K562 (cell line): ENCODE measurements around the genes DISP1 and CCDC185.

- RAMPAGE, long total RNA = start-site peak on the plus strand at chr1:222815036-222815058, 37 and 28 reads in 2 replicates
- RRBS = 21% methylated on average over 30 of the region's 81 CpGs
PRO-cap:
- standard = bidirectional peak, plus-strand start at chr1:222815058, minus-strand start at chr1:222814977
- CoPRO, capped RNA only, 2 experiments = peak in 2 of 2 experiments; most common plus-strand start chr1:222815107 (in 1); most common minus-strand start chr1:222814977 (in 2)
- CoPRO, capped and uncapped RNA, 2 experiments = peak in 2 of 2 experiments; most common plus-strand start chr1:222815039 (in 1); most common minus-strand start chr1:222814939 (in 1)
- CoPRO, uncapped RNA only, 2 experiments = no peak in any of the 2 experiments
CAGE:
- cytosol, long polyA plus RNA = no peak
- long polyA plus RNA = no peak
- nucleolus, long total RNA = no peak
- nucleus, long polyA plus RNA = start-site peak on the plus strand at chr1:222815005-222815064, 9 and 20 reads in 2 replicates
Observed at GRCh38 chr1:222814287-222815645, at the start of gene DISP1. Gene DISP1 (plus strand): TSS chr1:222815039.

GRCh38 chr1:222898077-222898603, 83.3 kb downstream of the DISP1 start:
- RAMPAGE, long total RNA = no peak
- RRBS = no CpG with 5 or more reads among the region's 1 CpG
PRO-cap:
- standard = no peak
- CoPRO, capped RNA only, 2 experiments = no peak in any of the 2 experiments
- CoPRO, capped and uncapped RNA, 2 experiments = no peak in any of the 2 experiments
- CoPRO, uncapped RNA only, 2 experiments = no peak in any of the 2 experiments
CAGE:
- cytosol, long polyA plus RNA = no peak
- long polyA plus RNA = no peak
- nucleolus, long total RNA = no peak
- nucleus, long polyA plus RNA = no peak

GRCh38 chr1:223029533-223030309, 113.3 kb downstream of the TLR5 start:
- RAMPAGE, long total RNA = no peak
- RRBS = no CpG with 5 or more reads among the region's 17 CpGs
PRO-cap:
- standard = no peak
- CoPRO, capped RNA only, 2 experiments = no peak in any of the 2 experiments
- CoPRO, capped and uncapped RNA, 2 experiments = no peak in any of the 2 experiments
- CoPRO, uncapped RNA only, 2 experiments = no peak in any of the 2 experiments
CAGE:
- cytosol, long polyA plus RNA = no peak
- long polyA plus RNA = no peak
- nucleolus, long total RNA = no peak
- nucleus, long polyA plus RNA = no peak

- RAMPAGE, long total RNA = no peak
- RRBS = no CpG with 5 or more reads among the region's 9 CpGs
PRO-cap:
- standard = no peak
- CoPRO, capped RNA only, 2 experiments = no peak in any of the 2 experiments
- CoPRO, capped and uncapped RNA, 2 experiments = no peak in any of the 2 experiments
- CoPRO, uncapped RNA only, 2 experiments = no peak in any of the 2 experiments
CAGE:
- cytosol, long polyA plus RNA = no peak
- long polyA plus RNA = no peak
- nucleolus, long total RNA = no peak
- nucleus, long polyA plus RNA = no peak
Observed at GRCh38 chr1:223102918-223103787, 39.9 kb downstream of the TLR5 start.

GRCh38 chr1:223141847-223142093, 1.3 kb downstream of the TLR5 start:
- RAMPAGE, long total RNA = no peak
- RRBS = no CpG with 5 or more reads among the region's 1 CpG
PRO-cap:
- standard = no peak
- CoPRO, capped RNA only, 2 experiments = no peak in any of the 2 experiments
- CoPRO, capped and uncapped RNA, 2 experiments = no peak in any of the 2 experiments
- CoPRO, uncapped RNA only, 2 experiments = no peak in any of the 2 experiments
CAGE:
- cytosol, long polyA plus RNA = no peak
- long polyA plus RNA = no peak
- nucleolus, long total RNA = no peak
- nucleus, long polyA plus RNA = no peak

DNA sequence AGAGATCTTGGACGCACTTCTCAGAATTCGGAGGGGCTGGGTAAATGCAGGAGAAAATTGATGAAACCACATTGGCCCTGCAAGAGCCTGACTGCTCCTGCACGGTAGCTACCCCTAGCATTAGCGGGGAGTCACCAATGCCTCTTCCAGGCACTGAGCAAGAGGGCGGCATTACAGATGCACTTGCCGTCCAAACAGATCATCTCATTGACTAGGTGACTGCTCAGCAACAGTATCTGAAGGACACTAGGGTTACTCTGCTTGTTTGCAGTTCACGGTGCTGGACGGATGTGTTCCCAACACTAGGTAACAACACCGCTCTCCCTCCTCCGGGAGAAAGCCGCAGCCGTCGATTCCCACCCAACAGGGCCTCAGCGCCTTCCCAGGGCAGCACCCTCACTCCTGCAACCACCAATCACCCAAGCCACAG, 939 bp downstream of the TLR5 start:
- RAMPAGE, long total RNA = no peak
- RRBS = no CpG with 5 or more reads among the region's 14 CpGs
PRO-cap:
- standard = no peak
- CoPRO, capped RNA only, 2 experiments = no peak in any of the 2 experiments
- CoPRO, capped and uncapped RNA, 2 experiments = no peak in any of the 2 experiments
- CoPRO, uncapped RNA only, 2 experiments = no peak in any of the 2 experiments
CAGE:
- cytosol, long polyA plus RNA = no peak
- long polyA plus RNA = no peak
- nucleolus, long total RNA = no peak
- nucleus, long polyA plus RNA = no peak

- RAMPAGE, long total RNA = no peak
- RRBS = no CpG with 5 or more reads among the region's 5 CpGs
PRO-cap:
- standard = no peak
- CoPRO, capped RNA only, 2 experiments = no peak in any of the 2 experiments
- CoPRO, capped and uncapped RNA, 2 experiments = no peak in any of the 2 experiments
- CoPRO, uncapped RNA only, 2 experiments = no peak in any of the 2 experiments
CAGE:
- cytosol, long polyA plus RNA = no peak
- long polyA plus RNA = no peak
- nucleolus, long total RNA = no peak
- nucleus, long polyA plus RNA = no peak
Observed at GRCh38 chr1:223175367-223176134, 32.5 kb upstream of the TLR5 start.

DNA sequence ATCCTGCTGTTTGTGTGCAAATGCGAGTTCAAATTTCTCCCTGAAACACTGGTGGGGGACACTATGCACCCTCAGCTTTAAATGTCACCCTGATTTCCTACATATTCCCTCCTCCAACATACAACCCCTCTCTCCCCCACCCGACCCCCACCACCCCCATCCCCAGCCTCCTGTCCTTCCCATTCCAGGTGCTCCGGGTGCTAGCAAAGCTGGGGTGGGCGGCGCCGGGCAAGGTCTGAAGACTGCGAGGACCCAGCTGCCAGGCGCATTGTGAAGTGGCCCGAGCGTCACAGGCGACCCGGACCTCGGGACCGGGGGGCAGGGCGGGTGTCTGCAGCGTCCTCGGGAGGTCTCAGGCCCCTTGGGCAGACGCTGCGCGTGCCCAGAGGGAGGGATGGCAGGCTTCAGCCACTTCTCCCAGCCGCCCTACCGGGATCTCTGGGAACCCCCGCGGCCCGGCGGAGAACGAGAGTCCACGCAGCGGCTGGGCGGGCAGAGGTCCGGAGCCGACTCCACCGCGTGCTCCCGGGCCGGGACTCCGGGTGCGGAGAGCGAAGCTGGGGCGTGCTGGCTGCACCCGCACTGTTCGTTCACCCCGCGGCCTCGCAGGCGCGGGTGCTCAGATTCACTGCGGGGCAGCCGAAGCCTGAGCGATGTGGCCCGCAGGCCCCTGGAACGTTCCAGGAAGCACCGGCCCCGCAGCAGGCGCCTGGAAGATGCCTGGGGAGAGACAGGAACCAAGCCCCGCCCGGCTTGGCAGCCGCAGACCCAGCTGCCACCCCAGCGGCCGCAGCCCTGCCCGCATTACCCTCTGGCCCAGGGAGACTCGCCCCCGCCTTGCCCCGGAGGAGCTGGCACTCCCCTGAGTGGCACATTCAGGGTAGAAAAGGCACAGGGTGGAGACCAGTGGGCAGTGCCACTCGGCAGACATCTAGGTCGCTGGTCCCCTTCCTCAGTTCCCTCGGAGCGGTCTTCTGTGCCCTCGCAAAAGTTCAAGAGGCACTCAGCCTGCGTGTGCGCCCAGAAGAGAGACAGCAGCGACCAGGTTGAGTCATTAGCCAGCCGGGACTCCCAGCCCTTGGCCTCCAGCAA, at the start of gene CCDC185:
TSS of gene CCDC185 (plus strand) at position 334 of the 1,092 bp plus-strand sequence.
- RAMPAGE, long total RNA = no peak
- RRBS = 17% methylated on average over 22 of the region's 73 CpGs
PRO-cap:
- standard = no peak
- CoPRO, capped RNA only, 2 experiments = no peak in any of the 2 experiments
- CoPRO, capped and uncapped RNA, 2 experiments = no peak in any of the 2 experiments
- CoPRO, uncapped RNA only, 2 experiments = no peak in any of the 2 experiments
CAGE:
- cytosol, long polyA plus RNA = no peak
- long polyA plus RNA = no peak
- nucleolus, long total RNA = no peak
- nucleus, long polyA plus RNA = no peak

DNA sequence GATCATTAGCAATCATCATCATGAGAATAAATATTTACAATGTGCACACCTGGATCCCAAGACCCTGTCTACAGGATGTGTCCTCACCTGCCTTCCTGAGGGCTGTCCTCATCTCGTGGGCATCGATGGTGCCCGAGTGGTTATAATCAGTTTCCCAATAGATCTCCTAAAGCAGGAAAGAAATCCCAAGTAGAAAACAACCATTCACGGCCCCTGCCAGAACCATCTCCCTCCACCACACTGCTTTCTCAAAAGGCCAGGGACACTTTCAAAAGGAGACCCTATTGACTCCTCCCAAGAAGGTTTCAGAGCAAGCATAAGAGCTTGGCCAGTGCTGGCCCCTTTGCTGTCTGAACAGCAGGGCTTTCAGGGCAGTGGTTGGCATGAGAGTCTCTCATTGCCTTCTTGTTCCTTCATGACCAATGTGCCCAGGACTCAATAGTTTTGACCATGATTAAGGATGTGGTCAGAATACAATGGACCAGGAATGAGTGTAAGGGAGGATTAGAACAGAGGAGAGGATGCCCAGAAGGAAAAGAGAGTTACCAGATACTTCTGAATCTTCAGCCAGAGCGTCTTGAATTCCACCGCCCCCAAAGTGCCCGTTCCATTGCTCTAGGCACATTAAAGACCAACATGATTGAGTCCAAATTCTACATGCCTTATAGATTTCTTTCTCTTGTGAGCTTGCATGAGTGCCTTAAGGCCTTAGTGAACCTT, 120.7 kb downstream of the CAPN8 start:
- RAMPAGE, long total RNA = no peak
- RRBS = no CpG with 5 or more reads among the region's 7 CpGs
PRO-cap:
- standard = no peak
- CoPRO, capped RNA only, 2 experiments = no peak in any of the 2 experiments
- CoPRO, capped and uncapped RNA, 2 experiments = no peak in any of the 2 experiments
- CoPRO, uncapped RNA only, 2 experiments = no peak in any of the 2 experiments
CAGE:
- cytosol, long polyA plus RNA = no peak
- long polyA plus RNA = no peak
- nucleolus, long total RNA = no peak
- nucleus, long polyA plus RNA = no peak

GRCh38 chr1:223705950-223706922, 6.1 kb upstream of the CAPN2 start:
- RAMPAGE, long total RNA = no peak
- RRBS = no CpG with 5 or more reads among the region's 12 CpGs
PRO-cap:
- standard = no peak
- CoPRO, capped RNA only, 2 experiments = no peak in any of the 2 experiments
- CoPRO, capped and uncapped RNA, 2 experiments = no peak in any of the 2 experiments
- CoPRO, uncapped RNA only, 2 experiments = no peak in any of the 2 experiments
CAGE:
- cytosol, long polyA plus RNA = no peak
- long polyA plus RNA = no peak
- nucleolus, long total RNA = no peak
- nucleus, long polyA plus RNA = no peak

GRCh38 chr1:223732882-223733721, 20.8 kb downstream of the CAPN2 start:
- RAMPAGE, long total RNA = no peak
- RRBS = no CpG with 5 or more reads among the region's 6 CpGs
PRO-cap:
- standard = no peak
- CoPRO, capped RNA only, 2 experiments = no peak in any of the 2 experiments
- CoPRO, capped and uncapped RNA, 2 experiments = no peak in any of the 2 experiments
- CoPRO, uncapped RNA only, 2 experiments = no peak in any of the 2 experiments
CAGE:
- cytosol, long polyA plus RNA = no peak
- long polyA plus RNA = no peak
- nucleolus, long total RNA = no peak
- nucleus, long polyA plus RNA = no peak

DNA sequence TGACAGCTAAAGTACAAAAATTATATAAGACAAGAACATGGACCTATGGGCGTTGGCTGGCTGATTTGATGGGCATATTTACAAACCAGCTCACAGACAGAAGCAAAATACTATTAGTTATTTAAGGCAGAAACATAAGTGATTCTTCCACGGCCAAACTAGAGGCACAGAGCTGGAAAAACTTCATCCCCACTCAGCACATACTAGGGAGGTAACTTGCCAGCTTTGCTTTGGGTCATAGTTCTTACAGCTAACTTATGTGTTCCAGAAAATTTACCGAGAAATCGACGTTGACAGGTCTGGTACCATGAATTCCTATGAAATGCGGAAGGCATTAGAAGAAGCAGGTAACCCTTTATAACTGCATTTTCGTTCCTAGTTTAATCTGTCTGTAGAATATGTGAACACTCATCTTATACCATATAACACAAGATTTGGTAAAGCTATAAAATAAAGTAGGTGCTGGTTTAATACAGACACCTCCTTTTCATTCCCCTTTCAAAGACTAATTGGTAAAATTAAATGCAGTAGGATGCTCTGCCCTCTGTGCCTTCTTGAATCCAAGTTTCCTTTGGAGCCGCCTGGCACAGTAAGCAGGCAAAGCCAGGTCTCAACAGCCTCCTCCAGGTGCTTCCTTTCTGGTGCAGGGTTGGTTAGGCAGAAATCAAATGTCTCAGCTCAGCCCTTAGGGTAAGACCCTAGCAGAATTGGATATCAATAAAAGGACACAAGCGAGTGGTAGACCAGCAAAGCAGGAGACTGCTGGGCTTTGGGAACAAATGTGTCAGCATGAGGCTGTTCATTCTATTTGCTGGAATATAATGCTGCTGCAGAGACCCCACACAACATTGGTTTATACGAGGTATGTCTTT, 58.1 kb downstream of the CAPN2 start:
- RAMPAGE, long total RNA = no peak
- RRBS = no CpG with 5 or more reads among the region's 10 CpGs
PRO-cap:
- standard = no peak
- CoPRO, capped RNA only, 2 experiments = no peak in any of the 2 experiments
- CoPRO, capped and uncapped RNA, 2 experiments = no peak in any of the 2 experiments
- CoPRO, uncapped RNA only, 2 experiments = peak in 2 of 2 experiments; most common plus-strand start position 25 of the sequence (in 1); most common minus-strand start position 520 of the sequence (in 1)
CAGE:
- cytosol, long polyA plus RNA = no peak
- long polyA plus RNA = no peak
- nucleolus, long total RNA = no peak
- nucleus, long polyA plus RNA = no peak

DNA sequence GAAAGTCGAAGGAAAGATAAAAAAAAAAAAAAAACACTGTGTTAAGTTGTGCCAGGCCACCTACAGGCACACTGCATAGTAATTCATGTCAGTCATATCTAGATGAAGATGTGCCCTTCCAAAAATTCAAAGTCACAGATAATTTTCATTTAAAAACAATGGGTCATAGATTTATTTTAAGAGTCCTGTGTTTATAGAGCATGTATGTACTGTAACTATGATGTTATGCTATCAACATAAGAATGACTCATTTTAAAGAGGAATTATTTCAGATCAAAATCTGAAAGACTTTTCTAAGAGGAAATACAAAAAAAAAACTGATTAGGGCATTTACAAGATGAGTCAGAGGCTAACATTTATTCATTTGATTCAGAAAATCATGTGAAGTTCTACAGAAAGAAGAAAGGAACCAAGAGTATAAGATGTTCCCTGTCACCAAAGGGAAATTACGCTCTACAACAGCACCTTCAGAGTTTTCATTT, 14.0 kb downstream of the TP53BP2 start:
- RAMPAGE, long total RNA = no peak
- RRBS = no CpG with 5 or more reads among the region's 2 CpGs
PRO-cap:
- standard = no peak
- CoPRO, capped RNA only, 2 experiments = no peak in any of the 2 experiments
- CoPRO, capped and uncapped RNA, 2 experiments = no peak in any of the 2 experiments
- CoPRO, uncapped RNA only, 2 experiments = no peak in any of the 2 experiments
CAGE:
- cytosol, long polyA plus RNA = no peak
- long polyA plus RNA = no peak
- nucleolus, long total RNA = no peak
- nucleus, long polyA plus RNA = no peak

DNA sequence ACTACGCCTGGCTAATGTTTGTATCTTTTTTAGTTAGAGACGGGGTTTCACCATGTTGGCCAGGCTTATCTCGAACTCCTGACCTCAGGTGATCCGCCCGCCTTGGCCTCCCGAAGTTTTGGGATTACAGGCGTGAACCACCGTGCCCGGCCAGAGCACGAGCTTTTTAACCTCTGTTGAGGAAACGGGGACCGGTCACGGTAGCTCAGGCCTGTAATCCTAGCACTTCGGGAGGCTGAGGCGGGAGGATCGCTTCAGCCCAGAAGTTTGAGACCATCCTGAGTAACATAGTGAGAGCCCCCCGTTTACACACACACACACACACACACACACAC, 1.6 kb downstream of the DEGS1 start:
- RAMPAGE, long total RNA = no peak
- RRBS = no CpG with 5 or more reads among the region's 17 CpGs
PRO-cap:
- standard = no peak
- CoPRO, capped RNA only, 2 experiments = no peak in any of the 2 experiments
- CoPRO, capped and uncapped RNA, 2 experiments = no peak in any of the 2 experiments
- CoPRO, uncapped RNA only, 2 experiments = peak in 1 of 2 experiments; most common plus-strand start position 169 of the sequence (in 1)
CAGE:
- cytosol, long polyA plus RNA = no peak
- long polyA plus RNA = no peak
- nucleolus, long total RNA = no peak
- nucleus, long polyA plus RNA = no peak

GRCh38 chr1:224185626-224186471, 2.8 kb downstream of the DEGS1 start:
- RAMPAGE, long total RNA = no peak
- RRBS = no CpG with 5 or more reads among the region's 19 CpGs
PRO-cap:
- standard = no peak
- CoPRO, capped RNA only, 2 experiments = no peak in any of the 2 experiments
- CoPRO, capped and uncapped RNA, 2 experiments = no peak in any of the 2 experiments
- CoPRO, uncapped RNA only, 2 experiments = no peak in any of the 2 experiments
CAGE:
- cytosol, long polyA plus RNA = no peak
- long polyA plus RNA = no peak
- nucleolus, long total RNA = no peak
- nucleus, long polyA plus RNA = no peak

DNA sequence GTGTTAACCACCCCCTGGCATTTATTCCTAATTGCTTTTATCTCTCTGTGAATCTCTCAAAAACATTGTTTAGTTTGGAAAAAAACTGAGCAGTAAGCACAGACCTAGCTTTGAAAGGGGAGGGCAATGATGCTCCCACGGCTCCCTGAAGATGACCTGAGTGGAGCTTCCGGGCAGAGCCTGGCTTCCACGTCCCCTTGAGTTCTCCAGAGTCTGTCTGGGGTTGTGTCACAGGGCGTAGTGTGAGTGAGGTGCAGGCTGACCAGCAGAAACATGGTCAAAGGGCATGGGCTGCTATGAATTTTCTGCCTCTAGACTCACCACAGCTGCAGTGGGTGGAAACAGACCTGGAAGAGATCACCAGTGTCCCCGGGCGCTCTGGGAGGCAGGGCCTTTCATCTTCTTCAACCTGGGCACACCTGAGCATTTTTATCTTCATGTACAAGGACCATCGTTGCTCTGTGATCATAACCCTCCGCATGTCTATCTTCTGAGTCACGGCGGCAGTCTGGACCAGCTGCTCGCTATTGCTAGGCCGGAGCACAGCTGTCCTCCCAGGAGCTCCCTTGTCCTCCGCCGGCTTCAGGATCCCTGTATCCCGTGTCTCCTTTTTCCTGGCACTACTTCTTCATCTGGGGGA, 29.5 kb downstream of the DEGS1 start:
- RAMPAGE, long total RNA = no peak
- RRBS = 88% methylated on average over 2 of the region's 15 CpGs
PRO-cap:
- standard = no peak
- CoPRO, capped RNA only, 2 experiments = no peak in any of the 2 experiments
- CoPRO, capped and uncapped RNA, 2 experiments = no peak in any of the 2 experiments
- CoPRO, uncapped RNA only, 2 experiments = no peak in any of the 2 experiments
CAGE:
- cytosol, long polyA plus RNA = no peak
- long polyA plus RNA = no peak
- nucleolus, long total RNA = no peak
- nucleus, long polyA plus RNA = no peak

- RAMPAGE, long total RNA = no peak
- RRBS = no CpG with 5 or more reads among the region's 2 CpGs
PRO-cap:
- standard = no peak
- CoPRO, capped RNA only, 2 experiments = no peak in any of the 2 experiments
- CoPRO, capped and uncapped RNA, 2 experiments = no peak in any of the 2 experiments
- CoPRO, uncapped RNA only, 2 experiments = no peak in any of the 2 experiments
CAGE:
- cytosol, long polyA plus RNA = no peak
- long polyA plus RNA = no peak
- nucleolus, long total RNA = no peak
- nucleus, long polyA plus RNA = no peak
Observed at GRCh38 chr1:224404376-224404772, 30.2 kb downstream of the WDR26 start.